UCH-1 (cell line): ENCODE measurements around a stretch of chr2.

GRCh38 chr2:74226443-74227150 is 28.2 kb downstream of the MTHFD2 start:
- RRBS = 33% methylated on average over 7 of the region's 22 CpGs

DNA sequence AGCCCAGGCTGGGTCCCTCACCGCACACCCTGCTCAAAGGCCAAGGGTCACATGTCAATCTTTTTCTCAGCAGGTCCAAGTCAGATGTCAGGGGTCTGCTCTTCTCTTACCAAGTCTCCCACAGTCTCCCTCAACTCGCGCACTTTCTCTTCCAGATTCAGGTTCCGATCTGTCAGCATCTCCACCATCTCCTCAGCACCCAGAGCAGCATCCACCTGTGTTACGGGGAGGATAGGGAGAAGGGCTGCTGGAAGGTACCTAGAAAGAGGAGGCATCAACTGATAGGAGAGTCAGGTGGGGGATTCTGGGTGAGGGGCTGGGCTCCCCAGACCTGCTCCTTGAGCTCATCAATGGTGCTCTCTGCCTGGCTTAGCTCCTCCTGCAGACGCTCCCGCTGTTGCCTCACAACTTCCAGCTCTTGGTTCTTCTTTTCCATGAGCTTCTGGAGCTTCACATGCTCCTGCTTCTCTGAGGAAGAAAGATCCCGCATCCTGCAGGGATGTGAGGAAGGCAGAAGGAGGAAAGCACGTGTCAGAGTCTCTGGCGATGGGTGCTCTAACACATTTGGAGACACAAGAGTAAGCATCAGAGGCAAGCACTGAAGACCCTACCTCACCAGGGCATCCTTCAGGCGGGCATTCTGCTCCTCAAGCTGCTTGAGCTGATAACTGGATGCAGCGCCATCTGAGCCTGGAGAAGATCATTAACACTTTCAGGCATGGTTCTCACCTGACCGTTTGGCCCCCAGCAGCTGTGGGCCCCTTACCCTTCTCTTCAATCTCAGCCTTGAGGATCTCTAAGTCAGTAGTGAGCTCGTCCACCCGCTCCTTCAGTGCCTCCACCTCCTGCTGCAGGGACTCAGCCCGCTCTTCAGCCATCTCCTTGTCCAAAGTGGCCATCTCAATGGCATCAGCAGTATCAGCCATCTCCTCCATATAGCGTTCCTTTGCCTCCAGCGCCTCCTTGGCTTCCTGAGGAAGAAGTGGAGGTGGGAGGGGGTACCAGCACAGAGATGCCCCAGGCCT is 9.9 kb downstream of the DCTN1 start:
- RRBS = no CpG with 5 or more reads among the region's 18 CpGs

- RRBS = no CpG with 5 or more reads among the region's 11 CpGs
Observed at GRCh38 chr2:74459656-74460197, 1.5 kb downstream of the WBP1 start.

DNA sequence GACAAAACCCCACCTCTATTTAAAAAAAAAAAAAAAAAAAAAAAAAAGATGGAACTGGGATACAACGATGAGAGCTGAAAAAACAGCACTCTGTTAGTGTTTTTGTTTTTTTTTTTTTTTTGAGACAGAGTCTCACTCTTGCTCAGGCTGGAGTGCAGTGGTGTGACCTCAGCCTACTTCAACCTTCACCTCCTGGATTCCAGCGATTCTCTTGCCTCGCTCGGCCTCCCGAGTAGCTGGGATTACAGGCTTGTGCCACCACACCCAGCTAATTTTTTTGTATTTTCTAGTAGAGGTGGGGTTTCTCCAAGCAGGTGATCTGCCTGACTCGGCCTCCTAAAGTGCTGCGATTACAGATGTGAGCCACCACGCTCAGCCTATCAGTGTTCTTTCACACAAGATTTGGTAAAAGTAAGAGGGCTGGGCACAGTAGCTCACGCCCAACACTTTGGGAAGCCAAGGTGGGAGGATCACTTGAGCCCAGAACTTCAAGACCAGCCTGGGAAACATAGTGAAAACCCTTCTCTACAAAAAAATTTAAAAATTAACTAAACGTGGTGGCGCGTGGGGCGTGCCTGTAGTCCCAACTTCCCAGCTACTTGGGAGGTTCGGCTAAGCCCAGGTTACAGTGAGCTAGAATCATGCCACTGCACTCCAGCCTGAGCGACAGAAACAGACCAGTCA is 1.2 kb downstream of the MRPL53 start:
- RRBS = no CpG with 5 or more reads among the region's 15 CpGs

- RRBS = no CpG with 5 or more reads among the region's 22 CpGs
Observed at GRCh38 chr2:74483151-74483650, 320 bp downstream of the TTC31 start.

- RRBS = 100% methylated on average over 4 of the region's 22 CpGs
Observed at GRCh38 chr2:74533583-74534911, 4.3 kb downstream of the HTRA2 start.

GRCh38 chr2:74695595-74696238 is 41.7 kb downstream of the SEMA4F start:
- RRBS = no CpG with 5 or more reads among the region's 7 CpGs

- RRBS = no CpG with 5 or more reads among the region's 4 CpGs
Observed at GRCh38 chr2:74718942-74719664, 65.1 kb downstream of the SEMA4F start.

- RRBS = no CpG with 5 or more reads among the region's 2 CpGs
Observed at GRCh38 chr2:74730733-74731116, 76.7 kb downstream of the SEMA4F start.

GRCh38 chr2:74873871-74874614 is 40.1 kb downstream of the HK2 start:
- RRBS = no CpG with 5 or more reads among the region's 23 CpGs

- RRBS = no CpG with 5 or more reads among the region's 3 CpGs
Observed at GRCh38 chr2:74892128-74892683, 58.3 kb downstream of the HK2 start.

- RRBS = no CpG with 5 or more reads among the region's 3 CpGs
Observed at GRCh38 chr2:75428761-75429030, 132.0 kb downstream of the EVA1A start.

DNA sequence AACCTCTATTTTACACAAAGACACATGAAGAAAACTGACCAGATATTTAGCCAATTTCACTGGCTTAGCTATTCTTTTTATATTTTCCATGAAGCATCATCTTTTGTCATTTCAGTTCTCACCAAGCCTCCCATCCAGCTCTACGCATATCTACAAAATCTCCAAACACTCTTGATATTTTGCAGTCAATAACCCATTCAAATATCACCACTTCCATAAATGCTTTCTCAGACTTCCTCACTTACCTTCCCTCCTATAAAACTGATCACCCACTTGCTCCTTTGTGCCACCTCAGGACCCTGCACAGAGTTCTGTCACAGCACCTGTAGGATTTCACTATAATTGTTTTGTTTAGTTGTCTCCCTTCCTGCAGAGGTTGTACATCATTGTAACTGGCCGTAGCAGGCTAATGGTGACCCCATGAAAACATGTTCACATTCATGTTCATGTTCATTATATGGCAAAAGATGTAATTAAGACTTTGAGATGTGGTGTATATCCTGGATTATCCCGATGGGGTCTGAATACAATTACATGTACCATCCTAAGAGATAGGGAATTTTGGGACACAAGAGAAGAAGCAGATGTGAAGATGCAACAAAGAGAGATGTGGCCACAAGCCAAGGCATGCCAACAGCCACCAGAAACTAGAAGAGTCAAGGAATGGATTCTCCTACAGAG is 13.3 kb downstream of the GCFC2 start:
- RRBS = no CpG with 5 or more reads among the region's 3 CpGs

GRCh38 chr2:75920858-75921713 is 210.4 kb upstream of the GCFC2 start:
- RRBS = no CpG with 5 or more reads among the region's 11 CpGs

DNA sequence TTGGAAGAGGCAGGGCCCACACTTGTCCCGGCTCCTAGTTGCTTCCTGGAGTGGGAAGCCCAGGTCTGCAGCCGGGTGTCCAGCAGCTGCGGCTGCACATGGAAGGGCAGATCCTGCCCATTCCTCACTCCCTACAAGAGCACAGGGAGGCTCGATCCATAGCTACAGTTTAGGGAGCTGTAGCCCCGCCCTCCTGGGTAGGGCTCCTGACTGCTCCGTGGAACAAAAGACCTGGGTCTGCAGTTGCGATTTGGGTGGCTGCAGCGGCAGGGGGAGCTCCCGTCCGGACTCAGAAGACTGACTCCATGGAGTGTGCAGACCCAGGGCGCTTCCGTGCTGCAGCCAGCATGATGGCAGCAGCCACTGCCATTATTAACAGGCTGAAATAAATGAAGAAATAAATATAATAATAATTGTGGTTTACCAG is 157.3 kb downstream of the CTNNA2 start:
- RRBS = 86% methylated on average over 1 of the region's 12 CpGs

DNA sequence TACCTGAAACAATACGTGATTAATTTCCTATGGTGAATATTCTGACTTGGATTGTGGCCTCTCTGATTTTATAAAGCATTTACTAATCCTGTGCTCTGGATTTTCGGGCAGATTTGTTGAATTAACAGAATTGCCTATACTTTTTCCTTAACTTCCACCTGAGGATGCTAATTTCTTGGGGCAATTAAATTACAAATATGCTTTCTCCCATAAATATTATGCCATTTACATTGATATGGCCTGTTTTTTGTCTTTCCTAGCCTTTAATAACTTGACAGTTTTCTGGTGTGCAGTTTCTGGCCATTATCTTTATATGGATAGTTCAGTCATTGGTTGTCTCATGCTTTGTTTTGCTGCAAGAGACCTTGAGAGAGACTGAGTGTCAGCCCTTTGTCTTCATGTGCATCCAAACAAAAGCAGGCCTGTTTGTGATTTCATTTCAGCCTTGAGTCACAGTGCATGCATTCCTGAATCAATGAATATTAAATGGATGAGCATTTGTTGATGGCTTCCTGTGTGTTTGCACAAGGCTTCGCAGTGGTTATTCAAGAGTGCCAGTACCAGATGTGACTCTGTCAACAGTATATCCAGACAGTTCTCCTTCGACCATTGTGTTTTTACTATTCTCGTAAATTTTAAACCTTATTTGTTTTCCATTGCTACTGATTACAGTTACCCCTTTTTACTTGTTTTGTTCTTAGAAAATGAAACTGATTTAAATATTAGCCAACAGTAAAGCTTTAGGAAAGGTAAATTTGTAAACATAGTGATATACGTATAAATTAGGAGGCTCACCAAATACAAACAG is 319.6 kb downstream of the CTNNA2 start:
- RRBS = no CpG with 5 or more reads among the region's 6 CpGs

GRCh38 chr2:81462372-81462831 is 1157.8 kb upstream of the LRRTM1 start:
- RRBS = no CpG with 5 or more reads among the region's 3 CpGs

GRCh38 chr2:81481875-81482468 is 1177.4 kb upstream of the LRRTM1 start:
- RRBS = no CpG with 5 or more reads among the region's 14 CpGs

- RRBS = no CpG with 5 or more reads among the region's 1 CpG
Observed at GRCh38 chr2:83737451-83737821, 721.6 kb downstream of the SUCLG1 start.